ENCODE measurements around the genes NOL6, ANKRD18B, UBE2R2 and UBAP1.

DNA sequence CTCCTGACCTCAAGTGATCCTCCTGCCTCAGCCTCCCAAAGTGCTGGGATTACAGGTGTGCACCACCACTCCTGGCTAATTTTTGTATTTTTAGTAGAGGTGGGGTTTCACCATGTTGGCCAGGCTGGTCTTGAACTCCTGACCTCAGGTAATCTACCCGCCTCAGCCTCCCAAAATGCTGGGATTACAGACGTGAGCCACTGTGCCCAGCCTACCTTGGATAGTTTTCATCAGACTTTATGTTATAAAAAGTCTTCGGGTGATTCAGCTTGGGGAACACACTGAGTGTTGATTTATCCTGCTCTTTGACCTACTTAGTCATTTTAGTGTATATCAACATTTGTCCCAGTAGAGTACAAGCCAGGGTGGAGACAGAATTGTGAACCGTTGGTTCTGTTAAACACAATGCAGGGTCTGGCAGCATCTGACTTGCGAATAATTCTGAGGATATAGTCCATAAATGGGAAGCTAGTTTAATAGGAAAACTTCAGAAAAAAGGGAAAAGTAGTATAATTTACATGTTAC lies 39.6 kb downstream of the NFX1 start:
- PRO-cap: no peak

DNA sequence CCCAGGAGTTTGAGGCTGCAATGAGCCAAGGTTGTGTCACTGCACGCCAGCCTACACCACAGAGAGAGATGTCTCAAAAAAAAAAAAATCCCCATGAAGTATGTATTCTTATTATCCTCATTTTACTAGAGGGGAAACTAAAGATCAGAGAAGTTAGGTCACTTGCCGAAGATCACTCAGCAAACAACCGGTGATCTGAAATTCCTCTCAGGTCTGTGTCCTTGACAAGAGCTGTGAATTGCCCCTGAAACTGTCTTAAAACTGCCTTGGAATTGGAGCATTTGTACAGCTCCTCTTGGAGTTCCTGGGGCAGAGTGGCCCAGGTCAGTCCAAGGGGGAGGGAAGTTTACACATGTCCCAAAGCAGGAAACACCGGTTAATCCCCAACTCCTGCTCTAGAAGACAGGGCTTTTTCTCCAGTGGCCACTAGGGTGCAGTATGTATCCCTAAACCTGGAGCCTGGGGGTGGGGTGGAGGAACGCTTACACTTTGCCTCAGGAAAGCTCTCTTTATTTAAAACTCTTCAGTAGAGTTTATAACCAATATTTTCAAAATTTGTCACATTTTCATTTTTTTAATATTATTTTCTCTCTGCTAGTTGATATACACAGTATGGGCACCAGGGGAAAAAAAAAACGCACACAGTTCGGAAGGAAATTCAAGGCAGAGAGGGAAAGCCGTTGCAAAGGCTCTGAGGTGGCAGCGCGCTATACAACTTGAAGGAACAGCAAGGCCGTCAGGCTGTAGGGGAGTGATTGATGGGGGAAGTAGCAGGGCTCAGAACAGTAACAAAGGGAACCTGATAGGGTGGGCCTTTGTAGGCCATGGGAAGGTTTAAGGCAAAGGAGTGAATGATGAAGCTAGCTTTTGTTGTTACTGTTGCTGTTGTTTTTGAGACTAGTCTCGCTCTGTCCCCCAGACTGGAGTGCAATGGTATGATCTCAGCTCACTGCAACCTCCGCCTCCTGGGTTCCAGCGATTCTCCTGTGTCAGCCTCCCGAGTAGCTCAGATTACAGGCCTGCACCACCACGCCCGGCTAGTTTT lies 27.4 kb downstream of the AQP7 start:
- PRO-cap: no peak

DNA sequence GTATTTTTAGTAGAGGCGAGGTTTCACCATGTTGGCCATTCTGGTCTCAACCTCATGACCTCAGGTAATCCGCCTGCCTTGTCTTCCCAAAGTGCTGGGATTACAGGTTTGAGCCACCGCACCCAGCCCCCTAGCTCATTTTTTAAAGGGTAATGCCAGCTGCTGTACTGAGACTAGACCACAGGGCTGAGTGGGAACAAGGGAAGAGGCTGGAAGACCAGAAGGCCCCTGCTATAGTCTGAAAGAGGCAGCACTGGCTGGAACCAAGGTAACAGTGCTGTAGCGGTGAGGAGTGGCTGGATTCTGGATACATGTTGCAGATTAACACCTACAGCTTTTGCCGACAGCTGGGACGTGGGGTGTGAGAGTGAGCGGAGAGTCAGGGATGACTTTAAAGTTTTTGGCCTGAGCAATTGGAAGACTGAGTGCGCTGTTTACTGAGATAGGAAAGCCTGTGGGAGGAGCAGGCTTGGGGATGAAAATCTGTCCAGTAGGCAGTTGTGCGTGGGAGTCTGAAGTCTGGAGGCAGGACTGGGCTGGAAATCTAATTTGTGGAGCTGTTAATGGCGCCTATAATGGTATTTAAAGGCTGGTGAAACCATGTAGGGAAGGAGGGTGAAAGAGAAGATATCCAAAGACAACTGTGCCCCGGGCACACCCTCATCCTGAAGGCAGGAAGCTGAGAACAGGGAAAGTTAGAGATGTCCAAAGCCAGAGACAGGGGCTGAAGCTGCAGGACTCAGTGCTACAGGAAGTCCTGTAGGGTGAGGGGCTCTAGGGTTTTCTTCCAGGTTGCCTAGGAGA lies 26.5 kb downstream of the AQP7 start:
- PRO-cap: no peak

DNA sequence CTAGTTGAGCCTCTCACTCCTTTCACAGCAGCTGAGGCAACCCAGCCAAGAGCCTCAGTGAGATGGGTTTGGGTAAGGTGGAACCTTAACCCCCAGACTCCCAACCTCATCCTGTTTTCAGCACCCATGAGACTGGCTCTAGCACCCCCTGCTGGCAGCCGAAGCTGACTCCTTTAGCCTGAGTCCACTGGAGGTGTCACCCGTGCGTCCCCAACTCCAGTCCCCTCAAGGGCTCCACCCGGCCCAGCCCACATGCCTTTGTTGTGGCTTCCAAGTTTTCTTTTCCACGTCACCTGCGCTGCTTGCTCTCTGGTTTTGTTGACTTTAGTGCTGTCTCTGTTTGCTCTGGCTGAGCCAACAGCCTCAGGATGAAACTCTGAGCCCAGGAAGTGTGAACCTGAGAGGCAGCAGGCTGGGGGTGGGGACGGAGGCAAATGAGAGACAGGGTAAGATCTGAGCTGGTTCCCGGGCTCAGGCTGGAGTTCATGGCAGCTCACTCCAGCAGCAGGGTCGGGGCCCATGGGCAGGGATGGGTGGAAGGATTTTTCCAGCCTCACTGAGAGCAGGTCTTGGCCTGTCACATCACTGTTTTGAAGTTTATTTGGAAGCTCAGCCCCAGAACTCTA lies 13.2 kb upstream of the AQP7 start:
- PRO-cap: no peak

GRCh38 chr9:33417862-33418482 lies 15.6 kb upstream of the AQP7 start:
- PRO-cap: no peak

- PRO-cap: bidirectional peak, plus-strand start at chr9:33474151, minus-strand start at chr9:33473862
Observed at GRCh38 chr9:33473337-33473989, at the start of gene NOL6. NOL6 (minus strand) TSS chr9:33473924.

DNA sequence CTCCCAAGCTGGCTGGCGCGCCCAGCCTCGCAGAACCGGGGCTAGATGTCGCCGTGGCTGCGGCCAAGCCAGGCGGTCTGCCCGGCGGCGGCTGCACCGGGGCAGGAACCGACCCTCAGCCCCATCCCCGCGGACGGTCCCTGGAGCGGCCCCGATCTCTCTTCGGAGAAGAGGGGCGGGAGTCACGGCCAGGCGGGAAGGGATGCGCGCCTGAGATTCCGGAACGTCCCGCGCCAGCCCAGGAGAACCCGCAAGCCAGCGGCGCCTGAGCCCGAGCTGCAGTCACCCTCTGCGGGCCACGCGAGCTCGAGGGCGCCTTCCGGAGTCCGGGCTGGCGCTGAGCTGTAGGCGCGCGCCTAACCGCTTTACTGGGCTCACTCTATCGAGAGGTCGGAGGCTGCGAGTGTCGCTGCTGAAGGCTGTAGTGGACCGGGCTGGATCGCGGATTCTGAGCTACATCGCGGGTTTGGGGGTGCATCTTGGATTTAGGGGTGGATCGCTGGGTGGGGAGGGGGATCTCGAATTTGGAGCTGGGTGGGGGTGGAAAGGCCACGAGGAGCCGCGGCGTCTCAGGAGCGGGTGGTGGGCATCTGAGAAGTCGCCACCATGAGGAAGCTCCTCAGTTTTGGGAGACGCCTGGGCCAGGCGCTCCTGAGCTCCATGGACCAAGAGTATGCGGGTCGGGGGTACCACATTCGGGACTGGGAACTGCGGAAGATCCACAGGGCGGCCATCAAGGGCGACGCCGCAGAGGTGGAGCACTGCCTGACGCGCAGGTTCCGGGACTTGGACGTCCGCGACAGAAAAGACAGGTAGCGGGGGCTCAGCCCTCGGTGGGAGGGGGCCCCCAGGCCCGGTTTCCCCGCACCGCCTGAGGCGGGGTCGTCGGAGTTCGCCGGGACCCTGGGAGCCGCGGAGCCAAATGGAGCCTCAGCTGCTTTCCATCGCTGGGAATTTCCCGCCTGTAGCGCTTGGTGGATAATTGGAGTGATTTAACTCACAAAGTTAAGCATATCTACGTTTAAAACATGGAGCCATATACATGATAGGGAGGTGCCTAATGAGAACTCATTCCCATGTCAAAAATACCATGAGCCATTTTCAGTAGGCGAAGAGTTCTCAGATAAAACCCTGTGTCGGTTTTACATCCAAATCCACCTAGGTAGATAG lies at the start of gene ANKRD18B:
TSS of gene ANKRD18B (plus strand) at position 368 of the 1,170 bp plus-strand sequence.
- PRO-cap: no peak

DNA sequence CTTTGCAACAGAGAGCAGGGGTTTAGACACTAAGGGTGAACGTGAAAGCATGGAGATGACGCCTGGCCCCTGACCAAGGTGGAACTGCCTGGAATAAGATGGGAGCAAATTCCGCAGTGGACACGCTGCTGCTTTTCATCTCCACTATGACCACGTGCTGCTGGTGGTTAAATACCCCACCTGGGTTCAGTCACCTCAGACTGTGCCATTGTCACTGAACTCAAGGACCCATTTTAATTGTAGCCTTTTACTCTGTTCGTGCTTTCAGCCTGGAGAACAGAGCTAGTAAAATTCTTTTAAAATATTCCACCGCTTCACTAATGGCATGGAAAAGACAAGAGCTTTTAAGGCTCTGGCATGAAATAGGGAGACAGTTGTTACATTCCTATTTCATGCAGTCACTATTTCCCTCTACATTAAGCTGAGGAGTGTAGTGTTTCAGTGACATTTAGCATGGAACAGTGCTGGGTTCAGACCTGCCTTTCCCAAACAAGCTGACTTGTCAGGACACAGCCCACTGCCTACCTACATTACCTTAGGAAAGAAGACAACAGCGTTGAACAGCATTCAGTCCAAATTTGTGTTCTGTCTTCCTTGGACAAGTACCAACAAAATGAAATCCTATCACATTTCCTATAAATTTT lies 96.9 kb downstream of the ANKRD18B start:
- PRO-cap: no peak

GRCh38 chr9:33814064-33814583 lies 2.8 kb upstream of the UBE2R2 start:
- PRO-cap: no peak

DNA sequence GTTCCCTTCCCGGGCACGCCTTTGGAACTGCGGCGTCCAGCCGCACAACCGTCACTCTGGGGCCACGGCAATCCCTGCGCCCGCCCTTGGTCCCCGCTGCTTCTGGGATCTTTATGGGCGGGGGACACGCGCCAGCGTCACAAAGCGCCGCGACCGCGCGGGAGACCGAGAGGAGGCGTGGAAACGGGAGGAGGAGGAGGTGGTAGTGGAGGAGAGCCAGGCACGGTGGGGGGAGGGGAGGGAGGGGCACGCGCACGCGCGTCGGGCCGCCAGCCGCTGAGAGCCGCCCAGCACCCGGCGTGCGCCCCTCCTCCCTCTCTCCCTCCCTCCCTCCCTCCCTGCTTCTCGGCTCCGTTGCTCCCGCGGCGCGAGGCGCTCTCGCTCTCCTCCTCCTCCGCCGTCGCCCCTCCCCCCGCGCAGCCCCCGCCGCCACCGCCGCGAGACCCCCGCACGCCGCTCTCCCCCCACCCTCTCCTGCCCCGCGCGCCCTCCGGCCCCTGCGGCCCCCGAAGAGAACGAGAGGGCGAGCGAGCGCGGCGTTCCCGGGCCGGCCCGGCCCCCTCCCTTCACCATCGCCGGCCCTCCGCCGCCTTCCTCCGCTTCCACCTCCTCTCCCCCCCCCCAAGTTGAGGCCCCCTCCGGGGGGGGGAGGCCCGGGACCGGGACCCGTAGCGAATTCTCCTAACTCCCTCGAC lies at the start of gene UBE2R2:
TSS of gene UBE2R2 (plus strand) at position 341 of the 695 bp plus-strand sequence.
- PRO-cap: bidirectional peak, plus-strand start at position 341 of the sequence, minus-strand start at position 58 of the sequence

- PRO-cap: no peak
Observed at GRCh38 chr9:33943873-33944780, 104.6 kb downstream of the UBAP2 start.

DNA sequence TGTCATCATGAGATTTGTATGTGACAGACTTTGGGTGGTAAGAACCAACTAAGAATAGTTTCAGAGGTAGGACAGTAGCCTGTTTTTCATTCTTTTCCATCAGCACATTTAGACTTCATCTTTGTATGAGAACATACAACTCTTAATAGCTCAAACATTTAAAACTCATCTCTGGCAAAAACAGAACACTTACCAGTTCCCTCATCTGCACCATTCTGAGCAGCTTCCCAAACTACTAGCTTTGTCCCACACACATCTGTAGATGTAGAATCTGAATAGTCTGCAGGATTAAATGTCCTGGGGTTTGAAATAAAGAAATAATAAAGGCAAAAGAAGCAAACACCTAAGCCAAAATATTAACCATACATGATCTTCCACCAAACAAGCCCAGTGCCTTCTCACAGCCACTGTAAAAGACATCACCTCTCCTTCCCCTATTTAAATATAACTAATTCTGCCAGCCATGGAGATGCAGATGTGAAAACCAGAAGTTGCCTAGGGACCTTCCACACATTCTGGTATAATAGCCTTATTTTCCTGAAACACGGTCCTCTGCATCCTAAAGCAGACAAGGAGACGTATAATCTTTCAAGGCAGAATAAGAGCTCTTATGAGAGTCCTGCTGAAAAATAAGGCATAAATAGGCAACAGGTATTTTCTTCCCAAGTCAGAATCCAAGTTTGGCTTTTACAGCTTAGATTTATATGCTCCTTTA lies 77.1 kb downstream of the UBAP2 start:
- PRO-cap: no peak

- PRO-cap: no peak
Observed at GRCh38 chr9:34178078-34178334, 837 bp upstream of the UBAP1 start.

DNA sequence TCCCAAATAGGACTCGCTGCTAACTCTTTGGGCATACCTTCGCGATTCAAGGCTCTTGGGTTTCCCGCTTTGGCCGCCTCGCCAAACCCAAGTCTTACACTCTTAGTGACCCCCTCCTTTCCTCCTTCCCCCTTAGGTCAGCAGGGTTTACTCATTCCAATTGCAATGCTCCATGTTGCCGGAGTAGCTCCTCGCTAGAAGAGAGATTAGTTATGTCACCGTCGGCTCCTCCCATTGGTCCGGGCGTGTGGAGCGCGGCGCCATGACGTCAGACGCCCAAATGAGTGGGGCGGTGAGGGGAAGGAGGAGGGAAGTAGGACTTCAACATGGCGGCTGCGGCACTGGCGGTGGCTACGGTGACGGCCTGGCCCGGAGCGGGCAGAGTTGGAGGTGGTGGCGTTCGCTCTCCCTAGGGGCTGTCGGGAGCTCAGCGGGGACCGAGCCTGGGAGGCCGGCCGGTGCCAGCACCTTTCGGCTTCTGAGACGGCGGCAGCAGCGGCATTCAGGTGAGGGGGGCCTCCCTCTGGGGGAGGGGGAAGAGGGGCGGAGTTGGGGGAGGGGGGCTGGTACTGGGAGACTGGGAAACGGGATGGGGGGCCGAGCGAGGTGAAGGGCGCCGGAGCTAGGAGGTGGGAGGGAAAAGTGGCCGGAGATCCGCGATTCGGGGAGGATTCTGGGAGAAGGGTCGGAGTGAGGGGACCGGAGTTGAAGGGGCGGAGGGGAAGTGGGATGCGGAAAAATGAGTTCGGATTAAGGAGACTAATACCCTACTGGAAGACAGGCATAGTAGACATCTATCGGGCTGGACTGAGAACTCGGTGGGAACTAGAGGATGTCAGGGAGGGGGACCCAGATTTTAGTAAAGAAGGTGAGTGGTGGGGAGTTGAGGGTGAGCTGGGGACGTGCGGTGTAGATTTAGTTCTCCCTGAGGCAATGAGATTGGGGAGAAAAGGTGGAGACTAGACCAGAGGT lies at the start of gene UBAP1:
TSS of gene UBAP1 (plus strand) at position 309 of the 972 bp plus-strand sequence.
- PRO-cap: bidirectional peak, plus-strand start at position 316 of the sequence, minus-strand start at position 167 of the sequence; unidirectional peak, plus-strand start at position 583 of the sequence; unidirectional peak, plus-strand start at position 667 of the sequence

DNA sequence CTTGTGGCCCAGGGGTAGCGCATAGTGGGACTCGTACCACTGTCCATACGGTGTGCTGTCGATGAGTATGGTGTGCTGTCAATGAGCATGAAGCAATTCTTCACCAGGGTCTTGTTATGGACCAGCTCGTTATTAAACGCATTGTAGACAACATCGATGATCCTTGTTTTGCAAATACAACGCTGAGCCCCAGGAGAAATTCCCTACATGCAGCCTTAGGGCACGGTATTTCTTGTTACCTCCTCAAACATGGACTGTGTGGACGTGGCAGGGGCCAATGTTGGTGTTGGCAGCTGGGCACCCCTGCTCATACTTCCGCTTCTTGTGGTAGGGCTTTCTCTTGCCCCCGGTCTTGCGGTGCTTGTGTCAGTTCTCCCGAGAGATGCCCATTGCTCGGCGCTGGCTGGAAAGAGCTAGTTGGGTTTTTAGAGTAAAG lies 45.4 kb downstream of the UBAP1 start:
- PRO-cap: no peak

DNA sequence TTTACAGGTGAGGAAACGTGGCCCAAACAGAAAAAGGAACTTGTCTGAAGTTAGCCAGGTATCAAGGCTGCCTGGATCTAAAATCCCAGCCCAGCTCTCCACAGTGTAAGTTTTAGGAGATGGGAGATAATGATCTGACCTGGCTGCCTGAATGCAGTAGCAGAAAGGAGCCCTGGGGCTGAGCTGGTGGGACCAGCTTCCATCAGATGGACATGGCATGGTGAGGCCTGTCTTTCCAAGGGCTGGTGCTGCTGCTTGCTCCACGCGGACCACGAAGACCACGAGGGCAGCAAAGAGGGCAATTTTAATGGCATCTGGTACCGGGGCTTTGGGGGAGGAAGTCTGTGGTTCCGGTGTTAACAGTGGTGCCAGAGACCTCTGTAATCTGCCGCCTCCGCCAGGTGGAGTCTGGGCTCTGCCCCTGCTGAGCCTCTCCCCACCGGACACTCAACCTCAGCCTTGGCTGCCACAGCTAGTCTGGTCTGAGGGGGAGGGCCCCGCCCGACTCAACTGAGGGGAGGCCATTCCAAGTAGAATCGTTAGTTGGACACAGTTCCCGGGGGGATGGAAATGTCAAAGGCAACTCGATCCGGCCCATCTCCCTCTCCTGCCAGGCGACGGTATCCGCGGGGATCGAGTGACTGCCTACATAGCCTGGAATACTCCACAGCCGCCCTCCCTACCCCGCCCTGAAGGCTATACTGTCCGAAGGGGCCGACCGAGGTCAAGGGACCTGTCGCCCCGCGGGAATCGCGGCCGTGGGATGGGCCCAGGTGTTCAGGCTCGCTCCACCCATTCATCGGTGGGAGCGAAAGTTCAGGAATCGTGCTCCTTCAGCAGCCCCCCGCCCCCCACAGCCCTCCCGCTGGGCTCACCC lies 542 bp downstream of the MYORG start:
- PRO-cap: no peak

DNA sequence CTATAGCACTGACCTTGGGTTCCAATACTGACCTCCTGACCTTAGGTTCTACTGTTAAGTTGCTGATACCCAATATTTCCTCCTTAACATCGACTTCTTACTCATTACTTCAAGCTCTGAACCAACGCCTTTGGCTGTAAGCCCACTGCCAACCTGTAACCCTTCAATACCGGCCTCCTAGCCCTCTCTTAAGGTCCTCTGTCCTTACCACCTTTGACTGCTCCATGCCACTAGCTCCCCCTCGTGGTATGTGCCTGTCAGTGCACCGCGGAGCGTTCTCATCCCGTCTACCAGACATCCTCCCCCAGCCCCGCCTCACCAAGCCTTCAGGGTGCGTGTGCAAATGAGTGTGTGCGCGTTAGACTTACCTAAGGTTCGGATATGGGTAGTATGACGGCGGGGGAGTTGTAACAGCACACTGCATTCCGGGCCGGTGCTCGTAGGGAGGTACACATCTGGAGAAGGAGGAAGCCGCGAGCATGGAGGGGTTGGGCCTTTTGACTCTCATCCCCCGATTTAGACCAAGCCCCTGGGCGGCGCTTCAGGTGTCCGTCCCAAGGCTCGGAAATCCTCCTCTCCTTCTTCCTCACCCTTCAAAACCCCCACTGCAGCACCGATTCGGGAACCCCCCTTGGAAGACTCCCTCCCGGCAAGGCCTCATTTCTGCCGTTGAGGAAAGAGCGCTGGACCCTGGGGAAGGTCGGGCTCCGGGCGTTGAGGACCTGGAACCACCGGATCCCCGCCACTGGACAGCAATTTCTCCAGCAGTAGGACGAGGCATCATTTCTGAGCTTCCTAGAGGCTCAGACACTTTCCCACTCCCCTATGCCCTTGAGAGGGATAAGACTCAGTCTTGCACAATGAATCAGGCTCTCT lies 2.8 kb upstream of the MYORG start:
- PRO-cap: no peak

- PRO-cap: bidirectional peak, plus-strand start at chr9:34457399, minus-strand start at chr9:34457341
Observed at GRCh38 chr9:34456958-34458018, 1.1 kb downstream of the FAM219A start.

- PRO-cap: no peak
Observed at GRCh38 chr9:34630347-34630655, 1.4 kb upstream of the ARID3C start.

DNA sequence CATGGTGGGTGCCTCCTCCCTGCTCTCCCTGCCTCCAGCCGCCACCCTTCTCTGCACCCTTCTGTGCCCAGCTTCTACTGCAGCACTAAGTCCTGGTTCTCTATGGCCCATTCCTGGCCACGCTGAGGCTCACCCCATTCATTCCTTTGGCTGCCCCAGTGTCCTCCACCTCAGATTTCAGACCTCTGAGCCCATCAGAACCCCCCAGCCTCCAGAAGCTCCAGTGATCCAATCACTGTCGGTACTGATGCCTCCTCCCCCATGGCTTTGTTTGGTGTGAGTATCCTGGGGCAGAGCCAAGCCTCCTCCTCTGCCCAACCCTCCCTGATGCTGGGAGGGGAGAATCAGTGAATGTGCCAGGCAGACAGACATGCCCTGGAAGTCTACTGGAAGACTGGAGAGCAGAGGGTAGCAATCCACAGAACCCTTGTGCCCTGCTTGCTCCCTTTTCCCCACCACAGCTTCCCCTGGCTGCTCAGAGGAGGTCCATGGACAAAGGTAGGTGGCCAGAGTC lies 1.8 kb upstream of the ARID3C start:
- PRO-cap: no peak